Vein endothelial cell (primary cell): ENCODE results near the genes PLPP7, PRRT1B and RAPGEF1.

DNA sequence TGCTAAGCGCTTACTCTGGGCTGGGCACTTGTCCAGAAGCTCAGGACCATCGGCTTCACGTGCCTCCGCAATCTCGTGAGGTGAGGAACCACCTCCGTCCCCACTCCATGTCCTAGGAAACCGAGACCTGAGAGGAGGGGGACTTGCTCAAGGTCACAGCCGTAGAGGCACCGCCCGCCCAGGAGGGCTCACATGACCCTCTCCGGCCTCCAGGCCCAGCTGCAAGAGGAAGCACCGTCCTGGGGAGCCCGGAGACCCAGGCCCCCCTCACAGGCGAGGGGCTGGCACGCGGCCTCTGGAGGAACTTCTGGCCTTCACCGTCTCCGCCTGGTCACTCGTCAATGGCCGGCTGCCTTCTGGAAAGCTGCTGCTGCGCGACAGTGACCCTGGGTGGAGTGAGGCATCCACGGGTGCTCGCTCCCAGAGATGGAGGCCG, 24.2 kb downstream of the FAM78A start:
- CAGE, long polyA plus RNA: no peak

GRCh38 chr9:131255060-131255518, 21.2 kb downstream of the FAM78A start:
- CAGE, long polyA plus RNA: no peak

DNA sequence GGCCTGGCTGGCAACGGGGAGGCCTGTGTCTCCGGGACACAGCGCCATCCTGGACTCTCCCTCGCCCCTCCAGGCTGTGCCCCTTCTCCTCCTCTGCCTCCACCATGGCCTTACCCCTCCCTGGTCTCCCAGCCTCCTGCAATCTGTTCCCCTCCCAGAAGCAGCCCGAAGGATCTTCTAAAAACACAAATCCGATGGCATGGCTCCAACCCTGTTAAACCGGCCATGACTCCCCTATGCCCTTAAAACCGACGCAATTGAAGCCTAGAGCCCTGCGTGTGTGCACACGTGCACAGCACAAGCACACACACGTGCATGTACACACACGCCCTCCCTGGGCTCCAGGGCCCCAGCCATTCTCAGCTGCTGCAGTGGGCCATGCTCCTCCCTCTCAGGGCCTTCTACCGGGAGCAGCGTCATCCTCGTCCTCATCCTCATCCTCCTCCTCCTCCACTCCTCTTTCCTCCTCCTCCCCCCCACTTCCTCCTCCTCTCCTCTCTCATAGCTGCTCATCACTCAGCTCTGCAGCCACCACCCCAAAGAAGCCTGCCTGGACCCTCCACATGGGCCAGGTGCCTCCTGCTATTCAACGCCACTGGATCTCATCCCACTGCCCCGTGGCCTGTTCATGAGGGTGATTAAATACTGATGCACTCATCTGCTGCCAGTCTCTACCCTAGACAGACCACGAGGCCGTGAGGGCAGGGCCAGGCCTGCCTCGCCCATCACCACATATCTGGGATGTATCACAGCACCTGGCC, 10.1 kb downstream of the FAM78A start:
- CAGE, long polyA plus RNA: no peak

DNA sequence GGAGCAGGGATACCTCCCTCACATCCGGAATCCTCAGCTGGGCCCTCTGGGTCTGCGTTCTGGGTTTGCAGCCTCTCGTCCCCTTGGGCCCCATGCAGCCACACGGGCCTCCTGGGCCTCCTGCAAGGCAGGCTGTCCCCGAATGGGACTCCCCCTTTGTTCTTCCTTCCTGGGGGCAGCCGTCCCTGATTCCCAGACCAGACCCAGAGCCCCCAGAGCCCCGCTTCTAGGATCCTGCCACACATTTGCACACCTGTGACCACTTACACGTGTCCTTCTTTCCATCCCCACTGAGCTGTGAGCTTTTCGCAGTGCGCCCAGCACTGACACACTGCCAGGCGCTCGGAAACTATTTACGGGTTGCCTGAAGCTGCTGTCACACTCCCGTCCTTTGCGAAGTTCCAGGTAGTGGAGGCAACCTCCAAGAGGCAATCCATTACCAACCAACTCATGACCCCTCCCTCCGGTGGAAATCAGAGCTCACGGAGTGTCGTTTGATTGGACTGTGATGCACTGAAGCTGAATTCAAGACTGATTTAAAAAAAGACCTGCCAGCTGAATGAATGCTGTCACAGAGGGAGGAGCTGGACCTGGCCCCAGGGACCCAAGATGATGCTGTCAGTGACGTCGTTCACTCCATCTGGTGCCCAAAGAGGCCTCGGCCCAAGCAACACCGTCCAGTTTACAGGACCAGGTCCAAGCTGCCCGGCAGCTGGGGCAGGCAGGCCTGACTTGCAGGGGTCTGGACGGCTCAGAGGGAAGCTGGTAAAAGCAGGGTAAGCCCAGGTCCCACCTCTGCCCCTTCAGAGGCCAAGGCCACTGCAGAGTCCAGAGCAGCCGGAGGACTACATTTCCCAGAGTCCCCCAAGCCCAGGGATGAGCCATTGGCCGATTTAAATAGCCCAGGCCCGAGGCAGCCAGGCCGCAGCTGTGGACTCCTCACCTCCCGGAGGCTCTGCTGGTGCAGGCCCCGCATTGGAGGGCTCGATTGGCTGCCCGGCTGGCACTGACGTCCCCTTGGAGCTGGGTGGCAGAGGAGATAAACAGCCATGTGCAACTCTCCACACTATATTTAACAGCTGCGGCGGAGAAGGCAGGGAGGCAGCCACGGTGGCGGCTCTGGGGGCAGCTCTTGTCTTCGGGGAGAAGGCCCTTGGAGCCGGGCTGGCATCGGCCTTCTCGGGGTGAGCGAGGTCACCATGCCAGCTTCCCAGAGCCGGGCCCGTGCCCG, at the start of gene PLPP7:
TSS of gene PLPP7 (plus strand) at position 925 of the 1,231 bp plus-strand sequence.
- CAGE, long polyA plus RNA: no peak

- CAGE, long polyA plus RNA: no peak
Measured at GRCh38 chr9:131290697-131291308, 1.3 kb downstream of the PLPP7 start.

GRCh38 chr9:131393567-131393917, 344 bp upstream of the PRRC2B start:
- CAGE, long polyA plus RNA: no peak

DNA sequence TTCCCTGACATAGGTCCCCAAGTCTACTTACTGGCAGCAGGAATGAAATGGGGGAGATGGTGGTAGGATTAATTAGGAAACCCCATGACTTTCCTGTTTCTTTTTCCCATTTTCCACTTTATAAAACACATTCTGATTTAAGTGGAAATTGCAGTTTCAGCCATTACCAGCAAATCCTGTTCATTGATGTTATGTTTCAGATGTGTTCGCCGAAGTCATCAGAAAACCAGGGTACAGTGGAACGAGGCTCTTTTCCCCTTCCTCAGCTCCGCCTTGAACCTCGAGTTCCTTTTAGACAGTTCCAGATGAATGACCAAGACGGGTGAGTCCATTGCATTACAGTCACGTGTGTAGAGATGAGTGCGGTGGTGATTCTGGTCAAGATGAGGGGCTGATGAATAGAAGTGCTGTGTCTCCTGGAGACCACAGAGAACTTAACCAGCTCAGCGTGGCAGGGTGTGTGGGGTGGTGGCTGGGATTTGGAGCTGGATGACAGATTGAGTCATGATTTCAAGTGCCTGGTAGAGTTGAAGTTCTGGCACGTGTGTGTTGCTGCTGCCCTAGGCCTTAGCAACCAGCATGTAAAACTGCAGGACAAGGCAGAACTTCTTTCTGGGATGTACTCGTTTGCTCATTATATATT, 53.1 kb downstream of the PRRC2B start:
- CAGE, long polyA plus RNA: no peak

- CAGE, long polyA plus RNA: no peak
Measured at GRCh38 chr9:131464291-131465397, 38.1 kb upstream of the POMT1 start.

GRCh38 chr9:131495398-131496075, 7.2 kb upstream of the POMT1 start:
- CAGE, long polyA plus RNA: no peak

DNA sequence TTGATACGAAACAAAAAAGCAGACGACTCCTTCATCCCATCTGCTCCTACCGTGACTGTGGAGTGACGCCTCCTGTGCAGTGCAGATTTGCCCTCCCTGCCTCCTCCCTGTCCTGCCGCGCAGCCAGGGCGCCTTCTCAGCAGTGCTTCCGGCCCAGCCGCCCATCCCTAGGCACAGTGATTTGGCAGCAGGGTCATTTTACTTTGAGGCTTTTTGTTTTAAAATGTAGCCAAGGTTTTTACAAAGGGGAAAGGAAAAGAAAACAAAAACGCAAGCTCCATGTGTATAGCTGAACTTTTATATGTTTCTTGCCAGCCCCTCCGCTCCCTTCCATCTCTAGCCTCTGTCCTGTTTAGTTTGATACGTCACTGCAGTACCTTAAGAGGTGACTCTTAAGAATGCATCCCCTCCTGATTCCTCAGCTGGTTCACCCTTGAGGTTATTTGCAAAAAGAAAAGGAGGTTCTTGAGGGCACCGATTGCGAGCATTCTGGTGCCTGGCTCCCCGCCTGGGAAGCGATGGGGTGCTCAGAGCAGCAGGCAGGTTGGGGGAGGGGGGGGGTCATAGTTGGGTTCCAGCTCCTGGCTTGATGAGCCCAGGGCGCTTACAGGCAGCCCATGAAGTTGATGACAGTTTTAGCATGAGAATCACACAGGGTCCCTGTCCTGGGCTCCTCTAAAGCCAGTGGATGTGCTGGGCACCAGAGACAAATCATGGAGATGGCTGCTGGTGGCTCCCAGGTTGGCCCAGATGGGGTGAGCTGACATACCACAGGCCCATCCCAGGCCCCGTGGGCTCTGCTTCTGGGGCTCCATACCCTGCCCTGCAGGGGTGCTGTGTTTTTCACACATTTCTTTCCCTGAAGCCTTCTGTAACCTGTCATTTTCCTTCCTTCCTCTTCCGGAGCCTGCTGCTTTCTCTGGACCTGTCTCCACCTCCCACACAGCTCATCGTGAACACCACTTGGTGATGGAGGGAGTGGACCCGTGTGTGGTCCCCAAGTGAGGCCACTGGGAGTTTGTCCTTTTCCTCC, 6.3 kb upstream of the POMT1 start:
- CAGE, long polyA plus RNA: no peak

- CAGE, long polyA plus RNA: no peak
Measured at GRCh38 chr9:131545147-131545887, at the start of gene PRRT1B. Gene PRRT1B (plus strand): TSS chr9:131545523.

DNA sequence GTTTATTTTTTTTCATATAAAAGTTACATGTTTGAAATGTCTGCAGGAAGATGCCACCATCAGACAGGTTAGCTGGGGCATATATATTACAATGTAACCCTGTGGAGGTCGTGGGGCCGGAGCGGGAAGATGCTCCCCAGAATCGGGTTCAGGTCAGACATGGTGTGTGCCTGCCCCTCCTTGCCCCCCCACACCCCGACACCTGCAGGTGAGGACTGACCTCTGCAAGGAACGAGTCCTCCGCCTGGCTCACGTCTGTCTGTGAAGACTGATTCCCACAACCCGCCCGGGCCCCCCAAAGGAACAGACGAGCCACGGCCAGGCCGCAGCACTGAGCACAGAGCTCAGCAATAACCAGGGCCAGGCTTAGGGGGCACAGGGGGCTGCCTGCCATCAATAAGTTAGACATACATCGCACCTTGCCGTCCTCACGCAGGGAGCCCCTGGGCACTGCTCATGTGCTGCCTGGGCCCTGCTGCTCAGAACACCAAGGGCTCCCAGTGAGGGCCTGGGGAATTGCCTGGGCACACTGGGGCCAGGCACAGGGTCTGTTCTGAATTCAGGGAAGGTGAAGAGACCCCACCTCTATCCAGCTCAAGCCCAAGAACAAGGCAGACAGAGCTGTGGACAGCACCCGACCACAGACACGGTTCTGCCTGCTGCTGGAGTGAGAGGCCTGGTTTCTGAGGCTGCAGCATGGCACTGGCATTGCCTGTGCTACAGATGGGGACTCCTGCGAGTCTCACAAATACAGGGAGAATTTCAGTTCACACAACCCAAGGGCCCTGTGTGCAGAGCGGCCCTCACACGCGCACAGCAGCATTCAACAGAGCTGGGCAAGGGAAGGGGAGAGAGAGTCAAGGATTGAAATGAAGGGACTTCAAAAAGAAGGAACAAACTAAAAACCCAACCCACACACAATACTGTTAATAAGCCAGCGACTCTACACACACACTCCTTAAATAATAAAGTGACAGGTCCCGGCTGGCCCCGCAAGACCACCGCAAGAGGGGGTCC, 31.8 kb downstream of the PRRT1B start:
- CAGE, long polyA plus RNA: no peak

DNA sequence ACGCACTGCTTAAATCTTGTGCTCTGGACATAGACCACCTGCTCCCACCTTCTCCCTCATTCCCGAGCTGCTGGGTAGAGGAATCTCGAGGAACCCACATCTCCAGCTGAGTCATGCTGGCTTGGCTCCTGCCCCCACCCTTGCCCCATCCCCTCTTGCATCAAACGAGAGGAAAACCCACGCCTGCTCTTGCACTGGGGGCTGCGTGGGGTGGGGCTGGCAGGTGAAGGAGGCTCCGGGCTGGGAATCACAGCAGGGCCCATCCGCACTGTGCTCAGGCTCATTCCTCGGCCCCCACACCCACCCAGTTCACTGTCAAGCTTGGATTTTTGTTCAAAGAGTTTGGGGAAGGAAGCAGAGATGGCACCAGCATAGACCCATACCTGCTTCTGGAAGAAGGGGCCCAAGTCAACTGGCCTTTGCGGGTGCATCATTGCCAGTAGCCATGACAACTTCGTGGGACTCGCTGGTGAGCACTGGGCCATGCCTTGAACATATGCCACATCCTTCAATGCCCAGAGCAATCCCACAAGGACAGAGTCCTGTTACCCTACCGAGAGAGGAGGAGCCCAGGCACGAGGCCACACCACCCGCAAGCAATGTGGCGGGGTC, 48.3 kb downstream of the PRRT1B start:
- CAGE, long polyA plus RNA: no peak

DNA sequence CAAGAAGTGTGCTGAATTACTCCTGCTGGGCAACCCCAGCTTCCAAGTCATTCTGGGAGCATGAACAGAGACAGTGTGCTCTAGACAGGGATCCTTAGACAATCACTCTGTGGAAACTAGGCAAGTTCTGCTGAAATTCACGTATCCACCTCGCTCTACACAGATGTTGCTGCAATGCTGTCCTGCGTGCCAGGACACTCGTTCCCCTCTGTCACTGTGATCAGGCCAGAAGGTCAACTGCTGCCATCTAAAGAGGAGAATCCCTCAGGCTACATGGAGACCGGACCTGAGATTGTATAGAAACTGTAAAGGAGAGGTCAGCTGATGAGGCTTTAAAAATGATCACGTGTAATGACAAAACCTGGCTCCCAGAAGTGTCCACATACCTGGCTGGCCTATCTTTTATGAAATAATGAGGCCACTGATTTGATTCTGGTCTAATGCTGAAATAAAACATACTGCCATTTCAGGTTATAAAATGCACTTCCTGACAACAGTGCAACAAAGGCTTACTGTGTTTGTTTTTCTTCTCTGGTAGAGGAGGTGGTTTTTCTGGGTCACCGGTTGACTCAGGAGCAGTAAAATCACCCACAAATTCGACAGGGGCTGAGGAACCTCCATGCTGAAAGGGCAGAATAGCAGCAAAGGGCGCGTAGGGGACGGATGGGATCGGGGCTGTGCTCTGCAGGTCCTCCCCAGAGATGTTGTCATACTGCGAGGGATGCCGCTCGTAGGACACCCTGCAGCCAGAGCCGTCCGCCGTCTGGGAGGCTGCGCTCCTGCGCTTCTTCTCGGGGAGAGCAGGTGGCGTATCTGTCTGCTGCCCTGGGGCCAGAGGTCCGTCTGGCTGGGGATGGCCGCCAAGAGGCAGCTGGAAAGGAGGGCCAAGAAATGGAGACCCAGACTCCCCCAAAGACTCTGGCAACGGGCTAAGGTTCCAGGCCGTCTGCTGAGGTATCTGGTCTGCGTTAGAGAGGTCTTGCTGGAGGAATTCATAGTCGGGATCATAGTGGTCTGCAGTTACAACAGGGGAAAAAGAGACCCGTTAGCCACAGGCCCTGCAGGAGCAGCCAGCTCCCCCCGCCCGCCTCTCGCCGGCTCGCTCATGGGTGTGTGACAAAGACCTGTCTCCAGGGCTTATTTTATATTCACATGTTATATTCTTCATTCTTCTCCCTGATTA, 80.5 kb downstream of the PRRT1B start:
- CAGE, long polyA plus RNA: no peak

GRCh38 chr9:131642178-131643112, 97.1 kb downstream of the PRRT1B start:
- CAGE, long polyA plus RNA: no peak

DNA sequence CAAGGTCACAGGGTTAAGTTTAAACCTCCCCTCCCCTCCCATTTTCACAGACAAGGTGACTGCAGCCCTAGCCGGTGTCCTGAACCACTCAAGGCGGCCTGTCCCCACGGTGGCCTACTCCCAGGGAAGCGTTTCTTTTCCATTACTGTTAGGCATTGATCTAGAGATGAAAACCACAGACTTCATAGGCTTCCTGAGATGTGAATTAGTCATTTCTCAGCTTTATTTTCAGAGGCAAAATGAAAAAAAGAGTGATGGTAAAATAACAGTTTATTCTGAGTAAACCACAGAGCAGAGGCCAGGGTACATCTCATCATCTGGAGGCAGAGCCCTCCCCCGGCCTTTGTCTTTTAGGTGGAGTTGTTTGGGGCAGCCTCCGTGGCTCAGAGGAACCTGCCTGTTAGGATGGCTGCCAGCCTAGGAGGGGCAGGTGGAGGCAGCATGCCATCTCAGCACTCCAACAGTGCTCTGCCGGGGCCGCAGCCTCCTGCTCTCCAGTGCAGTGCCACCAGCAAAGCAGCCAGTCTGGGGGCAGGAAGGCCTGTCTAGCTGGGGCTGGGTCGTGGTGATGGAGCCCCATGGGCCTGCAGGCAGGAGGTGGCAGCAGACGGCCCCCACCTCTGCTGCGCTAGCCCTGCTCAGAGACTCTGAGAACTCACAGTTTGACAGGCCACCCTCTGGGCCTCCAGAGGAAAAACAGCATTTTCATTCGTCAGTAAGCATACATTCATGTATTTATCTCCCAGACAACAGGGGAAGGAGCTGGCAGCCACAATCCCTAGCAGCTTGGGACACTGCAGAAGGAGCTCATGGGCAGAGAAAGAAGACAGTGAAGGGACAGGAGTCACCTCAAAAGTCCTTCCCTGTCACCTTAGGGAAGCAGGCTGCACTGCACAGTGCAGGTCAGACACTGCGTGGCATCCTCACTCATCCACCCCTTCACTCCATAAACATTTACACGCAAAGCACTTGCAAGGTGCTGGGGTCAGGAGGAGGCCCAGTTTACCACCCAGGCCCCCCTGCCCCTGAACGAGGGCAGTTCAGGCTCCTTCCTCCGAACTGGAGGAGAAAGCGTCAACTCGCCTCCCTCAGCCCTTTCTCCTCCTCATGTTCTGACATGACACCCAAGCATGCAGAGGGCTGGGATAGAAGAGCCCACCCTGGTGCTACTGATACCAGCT, 71.0 kb downstream of the RAPGEF1 start:
- CAGE, long polyA plus RNA: no peak

DNA sequence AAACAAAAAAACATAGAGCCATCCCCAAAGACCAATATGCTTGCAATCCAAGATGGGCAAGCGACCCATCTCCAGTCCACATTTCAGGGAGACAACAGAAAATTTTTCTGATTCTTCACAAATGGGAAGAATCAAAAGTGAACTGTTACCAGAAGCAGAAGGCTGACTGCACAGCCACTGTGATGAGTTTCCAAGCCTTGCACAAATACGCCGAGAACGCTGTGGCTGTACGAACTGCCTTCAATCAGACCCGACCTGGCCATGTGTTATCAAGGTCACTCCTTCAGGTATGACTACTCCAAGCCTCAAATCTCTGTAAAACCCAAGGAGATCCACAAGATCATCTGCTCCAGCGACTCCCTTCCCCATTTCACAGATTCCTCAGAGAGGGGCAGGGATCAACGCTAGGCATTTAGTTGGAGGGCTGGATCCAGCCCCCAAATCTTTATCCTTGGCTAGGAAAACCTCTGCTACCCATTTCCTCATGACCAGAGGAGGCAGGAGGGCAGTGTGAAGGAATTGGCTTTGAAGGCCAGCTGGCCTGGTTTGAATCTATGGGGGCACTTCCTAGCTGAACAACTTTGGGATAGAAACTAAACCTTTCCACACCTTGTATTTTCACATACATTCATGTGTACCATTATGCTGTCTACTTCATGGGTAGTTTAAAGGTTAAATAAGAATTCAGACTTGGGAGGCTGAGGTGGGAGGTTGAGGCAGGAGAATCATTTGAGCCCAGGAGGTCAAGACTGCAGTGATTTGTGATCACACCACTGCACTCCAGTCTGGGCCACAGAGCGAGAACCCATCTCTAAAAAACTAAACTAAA, 26.7 kb downstream of the RAPGEF1 start:
- CAGE, long polyA plus RNA: no peak

- CAGE, long polyA plus RNA: no peak
Measured at GRCh38 chr9:131720391-131720982, 19.4 kb downstream of the RAPGEF1 start.

GRCh38 chr9:131731468-131732638, 8.0 kb downstream of the RAPGEF1 start:
- CAGE, long polyA plus RNA: no peak

DNA sequence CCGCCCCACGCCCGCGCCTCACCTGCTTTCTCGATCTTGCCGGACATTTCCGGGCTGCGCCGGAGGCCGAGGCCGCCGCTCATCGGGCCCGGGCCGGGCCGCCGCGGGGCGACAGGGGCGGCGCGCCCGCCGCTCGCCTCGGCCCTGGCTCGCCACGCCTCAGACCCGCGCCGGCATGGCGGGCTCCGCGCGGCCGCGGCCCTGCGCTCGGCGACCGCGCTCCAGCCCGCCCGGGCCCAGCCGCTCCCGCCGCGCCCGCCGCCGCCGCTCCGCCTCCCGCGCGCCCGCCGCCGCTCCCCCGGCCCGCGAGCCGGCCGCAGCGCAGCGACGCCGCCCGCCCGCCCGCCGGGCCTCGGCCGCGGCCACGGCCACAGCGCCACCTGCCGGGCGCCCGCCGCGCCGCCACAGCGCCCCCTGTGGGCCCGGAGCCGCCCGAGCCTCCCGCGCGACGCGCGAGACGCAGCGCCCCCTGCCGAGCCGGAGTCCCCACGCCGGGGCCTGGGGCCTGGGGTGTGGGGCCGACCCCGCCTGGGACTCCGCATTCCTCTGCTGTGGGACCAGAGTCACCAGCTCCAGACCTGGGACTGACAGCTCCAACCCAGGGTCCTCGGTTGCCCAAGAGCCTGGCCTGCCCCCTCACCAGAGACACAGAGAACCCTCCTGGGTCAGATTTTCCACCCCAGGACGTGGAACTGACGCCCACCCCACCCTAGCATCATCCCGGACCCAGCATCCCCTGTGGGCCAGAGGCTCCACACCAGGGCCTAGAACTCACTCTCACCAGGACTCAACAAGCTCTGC, at the start of gene RAPGEF1:
TSS of gene RAPGEF1 (minus strand) at position 329 of the 801 bp plus-strand sequence.
- CAGE, long polyA plus RNA: no peak